HCT116 (cell line): ENCODE measurements around the genes MAGT1 and PGAM4.

DNA sequence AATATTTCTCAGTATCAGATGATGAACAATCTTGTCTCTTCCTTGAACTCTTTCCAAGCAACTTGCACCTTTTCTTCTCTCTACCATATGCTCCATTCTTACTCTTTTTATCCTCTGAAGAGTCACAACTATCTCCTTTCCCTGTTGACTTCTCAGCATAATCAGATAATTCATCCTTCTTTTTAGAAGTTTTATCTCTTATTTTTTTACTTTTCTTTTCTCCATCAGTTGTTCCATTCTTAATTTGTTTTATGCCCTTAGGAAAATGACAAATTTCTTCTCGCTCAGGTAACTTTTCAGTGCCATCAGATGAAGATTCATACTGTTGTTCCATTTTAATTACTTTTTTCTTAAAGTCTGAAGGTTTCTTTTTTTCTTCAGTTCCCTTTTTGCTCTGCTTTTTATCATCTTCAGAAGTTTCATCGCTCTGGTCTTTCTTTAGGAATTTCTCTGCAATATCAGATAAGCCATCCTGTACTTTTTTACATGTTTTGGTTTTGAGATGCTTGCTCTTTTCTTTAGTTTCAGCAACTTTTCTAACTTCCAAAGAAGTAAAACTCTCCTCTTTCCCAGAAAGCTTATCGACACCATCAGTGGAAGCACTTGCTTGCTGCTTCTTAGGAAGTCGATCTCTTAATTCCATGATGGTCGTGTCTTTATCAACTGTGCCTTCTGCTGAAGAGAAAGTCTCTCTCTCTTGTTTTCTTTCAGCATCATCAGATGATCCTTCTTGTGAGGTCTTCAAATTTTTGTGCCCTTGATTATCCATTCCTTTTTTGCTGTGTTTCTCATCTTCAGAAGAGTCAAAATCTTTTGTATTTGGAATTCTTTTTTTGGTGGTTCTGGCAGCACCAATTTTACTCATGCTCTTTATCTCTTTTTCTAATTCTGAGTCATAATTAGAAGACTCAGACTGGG lies 103.8 kb downstream of the ATRX start:
- RRBS, result no CpG with 5 or more reads among the region's 5 CpGs

GRCh38 chrX:77894719-77895996 lies at the start of gene MAGT1:
Gene MAGT1 (minus strand): TSS chrX:77895435.
- RRBS, result 1% methylated on average over 8 of the region's 50 CpGs

DNA sequence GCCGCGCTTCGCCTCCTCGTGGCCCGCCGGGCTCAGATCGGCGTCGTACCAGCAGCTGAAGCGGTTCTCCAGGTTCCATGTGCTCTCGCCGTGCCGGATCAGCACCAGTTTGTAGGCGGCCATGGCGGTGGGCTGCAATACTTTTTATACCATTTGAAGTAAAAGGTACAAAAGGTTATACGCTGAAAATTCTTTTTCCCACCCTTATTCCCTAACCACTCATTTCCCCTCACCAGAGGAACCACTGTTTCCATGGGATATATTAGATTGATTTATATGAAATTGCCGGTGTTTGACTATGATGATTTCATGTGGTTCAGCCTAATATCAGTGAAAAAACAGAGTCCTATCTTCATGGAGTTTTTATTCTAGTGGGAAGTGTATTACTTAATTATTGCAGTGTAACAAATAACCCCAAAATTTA lies at the start of gene PGAM4:
Gene PGAM4 (minus strand): TSS at position 123 of the 424 bp plus-strand sequence.
- RRBS, result no CpG with 5 or more reads among the region's 17 CpGs

DNA sequence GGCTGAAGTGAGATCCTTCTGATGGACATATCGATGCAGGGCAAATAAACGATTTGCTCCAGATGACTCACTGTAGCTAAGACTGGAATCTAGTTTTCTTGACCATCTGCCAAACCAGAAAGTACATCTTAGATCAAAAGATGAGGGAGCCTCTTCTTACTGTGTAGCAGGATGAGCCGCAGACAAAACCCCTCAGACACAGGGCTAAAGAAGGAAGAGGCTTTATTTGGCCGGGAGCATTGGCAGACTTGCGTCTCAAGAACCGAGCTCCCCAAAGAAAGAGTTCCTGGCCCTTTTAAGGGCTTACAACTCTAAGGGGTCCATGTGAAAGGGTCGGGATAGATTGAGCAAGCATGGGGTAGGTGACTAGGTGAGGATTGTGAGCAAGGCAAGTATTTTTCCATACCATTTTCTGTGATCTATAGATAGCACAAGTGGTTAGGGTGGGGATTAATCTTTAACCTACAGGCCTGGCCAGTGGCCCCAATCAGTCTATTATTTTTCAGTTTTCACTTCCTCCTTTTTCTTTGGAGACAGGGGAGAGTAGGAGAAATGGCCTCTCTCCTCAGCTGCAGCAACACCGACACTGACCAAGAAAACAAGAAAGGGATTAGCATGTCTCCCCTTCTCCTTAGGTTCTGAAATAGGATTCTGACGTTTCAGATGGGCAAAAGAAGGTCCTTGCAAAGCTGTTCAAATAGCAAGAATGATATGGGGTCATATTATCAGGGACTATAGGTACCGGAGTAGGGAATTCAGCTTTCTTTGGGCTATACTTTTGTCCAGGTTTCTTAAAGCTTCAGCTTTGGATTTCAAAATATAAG lies 34.9 kb upstream of the PGK1 start:
- RRBS, result no CpG with 5 or more reads among the region's 10 CpGs

- RRBS, result no CpG with 5 or more reads among the region's 28 CpGs
These were observed 763 bp downstream of the PGK1 start for GRCh38 chrX:78104532-78105490.

- RRBS, result no CpG with 5 or more reads among the region's 3 CpGs
These were observed 36.7 kb upstream of the GPR174 start for GRCh38 chrX:79107670-79108399.

GRCh38 chrX:80676455-80677464 lies 132.9 kb downstream of the BRWD3 start:
- RRBS, result no CpG with 5 or more reads among the region's 9 CpGs

DNA sequence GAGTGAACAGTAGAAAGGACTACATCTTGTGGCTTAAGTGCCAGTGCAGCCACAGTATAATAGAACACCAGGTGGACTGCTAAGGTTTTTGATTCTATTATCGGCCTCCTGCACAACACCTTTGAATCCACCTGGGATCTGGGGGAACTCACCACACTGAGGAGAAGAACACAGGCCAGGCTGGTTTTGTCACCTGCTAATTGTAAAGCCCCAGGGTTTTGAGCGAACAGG lies 36.4 kb downstream of the SH3BGRL start:
- RRBS, result no CpG with 5 or more reads among the region's 2 CpGs

DNA sequence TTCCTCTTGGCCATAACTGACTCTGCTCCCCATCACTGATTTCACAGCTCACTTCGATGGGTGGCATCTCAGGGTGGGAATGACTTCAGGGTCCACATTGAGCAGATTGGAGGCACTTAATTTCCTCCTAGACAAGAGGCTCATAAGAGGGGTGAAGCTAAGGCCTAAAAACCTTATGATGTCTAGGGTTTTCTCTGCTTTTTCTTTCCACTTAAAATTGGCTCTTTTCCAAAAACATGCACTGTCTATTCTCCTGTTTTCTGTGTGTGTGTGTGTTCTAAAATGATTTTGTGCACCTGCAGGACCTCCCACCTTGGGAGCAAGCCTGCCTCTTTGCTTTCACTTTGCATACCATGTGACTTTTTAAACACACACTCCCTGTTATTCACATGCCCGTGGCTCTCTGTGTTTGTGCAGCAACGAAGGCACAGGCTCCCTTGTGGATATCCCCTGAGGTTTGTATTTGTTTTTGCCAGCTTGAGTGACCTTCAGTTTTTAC lies 885.6 kb downstream of the SH3BGRL start:
- RRBS, result no CpG with 5 or more reads among the region's 3 CpGs

GRCh38 chrX:82945274-82945642 lies 562.8 kb upstream of the POU3F4 start:
- RRBS, result no CpG with 5 or more reads among the region's 3 CpGs

DNA sequence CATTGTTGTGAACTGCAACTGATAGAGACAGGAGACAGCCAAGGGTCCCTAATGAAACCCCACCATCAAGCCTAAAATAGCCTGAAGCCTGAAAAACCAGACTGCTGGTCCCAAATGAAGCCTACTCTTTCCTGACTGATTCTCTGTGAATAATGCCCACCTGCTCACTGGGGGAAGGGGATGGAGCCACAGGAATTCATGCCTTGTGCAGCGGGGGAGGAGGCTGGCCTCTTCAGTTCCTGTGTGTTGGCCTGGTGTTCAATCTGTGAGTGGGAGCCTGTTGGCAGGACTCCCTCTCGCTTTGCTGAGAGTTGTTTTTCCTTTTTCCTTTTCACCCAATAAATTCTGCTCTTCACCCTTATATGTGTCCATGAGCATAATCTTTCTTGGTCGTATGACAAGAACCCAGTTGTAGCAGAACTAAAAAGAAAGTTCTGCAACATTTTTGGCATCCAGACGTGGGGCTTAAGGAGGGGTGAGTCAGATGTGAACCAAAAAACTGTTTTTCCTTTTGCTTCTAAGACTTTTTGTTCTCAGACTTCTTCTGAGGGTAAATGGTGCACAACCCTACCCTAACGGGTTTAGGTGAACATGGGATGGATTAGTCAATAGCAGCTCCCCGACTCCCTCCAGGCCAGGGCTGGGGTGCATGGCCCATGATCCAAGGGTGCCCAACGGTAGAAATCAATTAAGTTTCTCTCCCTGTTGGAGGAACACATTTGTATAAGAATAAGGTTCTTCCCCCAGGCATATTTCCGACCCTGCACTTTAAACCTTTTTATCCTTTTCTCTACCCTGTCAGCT lies 235.3 kb upstream of the HDX start:
- RRBS, result no CpG with 5 or more reads among the region's 8 CpGs

DNA sequence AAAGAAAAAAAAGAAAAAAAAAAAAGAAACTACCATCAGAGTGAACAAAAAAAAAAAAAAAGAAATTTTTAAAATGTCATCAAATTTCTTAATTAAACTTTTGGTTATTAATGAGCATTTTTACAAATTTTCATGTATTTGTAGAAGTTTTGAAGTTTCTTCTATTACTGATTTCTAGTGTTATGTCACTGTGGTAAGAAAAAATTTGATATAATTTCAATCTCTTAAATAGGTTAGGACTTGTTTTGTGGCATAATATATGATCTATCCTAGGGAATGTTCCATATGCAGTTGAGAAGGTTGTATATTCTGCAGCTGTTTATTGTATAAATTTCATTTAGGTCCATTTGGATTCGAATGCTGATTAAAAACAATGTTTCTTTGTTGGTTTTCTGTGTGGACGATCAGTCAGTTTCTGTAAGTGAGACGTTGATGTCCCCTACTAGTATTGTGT lies 297.3 kb downstream of the DACH2 start:
- RRBS, result no CpG with 5 or more reads among the region's 3 CpGs

DNA sequence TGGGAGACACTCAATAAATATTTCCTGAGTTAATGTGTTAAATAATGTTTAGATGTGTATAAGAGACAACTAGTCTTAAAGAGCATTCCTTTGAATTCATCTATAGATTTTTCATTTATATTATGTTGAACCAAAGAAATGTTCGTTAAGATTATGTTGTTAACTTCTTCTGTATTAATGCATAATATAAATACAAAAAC lies 349.7 kb downstream of the TGIF2LX start:
- RRBS, result no CpG with 5 or more reads among the region's 1 CpG

GRCh38 chrX:90458327-90458935 lies 536.7 kb downstream of the TGIF2LX start:
- RRBS, result no CpG with 5 or more reads among the region's 6 CpGs

DNA sequence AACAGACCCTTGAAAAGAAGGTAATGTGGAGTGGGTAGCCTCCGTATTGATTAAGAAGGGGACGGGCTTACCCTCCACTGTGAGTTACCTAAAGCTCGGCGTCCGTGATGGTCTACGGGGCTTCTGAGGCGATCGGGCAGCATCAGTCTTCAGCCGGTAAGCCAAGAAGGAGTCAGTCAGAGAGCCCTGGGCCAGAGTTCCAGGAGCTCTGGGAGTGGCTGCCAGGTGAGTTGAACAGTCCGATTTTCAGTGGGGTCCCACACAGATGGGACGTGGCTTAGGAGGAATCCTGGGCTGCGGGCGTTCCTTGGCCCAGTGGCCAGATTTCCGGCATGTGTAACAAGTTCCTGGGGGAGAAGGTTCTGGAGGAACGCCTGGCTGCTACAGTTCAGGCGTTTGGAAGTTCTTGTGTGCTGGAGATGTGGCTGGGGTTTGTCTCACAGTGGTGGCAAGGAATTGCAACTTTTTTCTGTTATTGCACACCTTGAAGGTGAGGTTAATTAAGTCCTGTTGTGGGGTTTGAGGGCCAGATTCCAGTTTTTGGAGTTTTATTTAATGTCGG lies 324.3 kb downstream of the PCDH11X start:
- RRBS, result no CpG with 5 or more reads among the region's 17 CpGs

- RRBS, result no CpG with 5 or more reads among the region's 3 CpGs
These were observed 1.3 kb downstream of the DIAPH2 start for GRCh38 chrX:96686029-96686286.

- RRBS, result no CpG with 5 or more reads among the region's 1 CpG
These were observed 99.0 kb upstream of the RPA4 start for GRCh38 chrX:96784590-96785144.

GRCh38 chrX:96884095-96884441 lies 360 bp downstream of the RPA4 start:
- RRBS, result no CpG with 5 or more reads among the region's 12 CpGs

GRCh38 chrX:97169893-97170457 lies 286.3 kb downstream of the RPA4 start:
- RRBS, result no CpG with 5 or more reads among the region's 1 CpG